Lung (tissue), 4 donors: ENCODE measurements around the gene AUTS2.

DNA sequence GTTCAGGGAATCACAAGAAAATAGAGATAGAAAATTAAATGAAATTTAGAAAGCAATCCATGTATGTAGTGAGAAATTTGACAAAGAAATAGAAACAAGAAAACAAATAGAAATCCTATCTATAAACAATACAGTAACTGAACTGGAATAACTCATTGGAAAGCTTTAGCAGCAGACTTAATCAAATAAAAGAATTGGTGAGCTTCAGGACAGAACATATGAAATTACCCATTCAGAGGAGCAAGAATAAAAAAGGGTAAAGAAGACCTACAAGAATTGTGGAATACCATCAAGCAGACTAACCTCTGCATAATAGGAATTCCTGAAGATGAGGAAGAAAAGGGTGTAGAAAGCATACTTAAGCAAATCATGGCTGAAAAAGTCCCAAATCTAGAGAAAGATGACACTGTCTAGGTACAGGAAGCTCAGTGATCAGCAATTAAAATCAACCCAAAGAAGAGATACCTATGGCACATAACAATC, 131.2 kb downstream of the TPST1 start:
- PRO-cap, result no peak
- RAMPAGE, long total RNA, result no peak

DNA sequence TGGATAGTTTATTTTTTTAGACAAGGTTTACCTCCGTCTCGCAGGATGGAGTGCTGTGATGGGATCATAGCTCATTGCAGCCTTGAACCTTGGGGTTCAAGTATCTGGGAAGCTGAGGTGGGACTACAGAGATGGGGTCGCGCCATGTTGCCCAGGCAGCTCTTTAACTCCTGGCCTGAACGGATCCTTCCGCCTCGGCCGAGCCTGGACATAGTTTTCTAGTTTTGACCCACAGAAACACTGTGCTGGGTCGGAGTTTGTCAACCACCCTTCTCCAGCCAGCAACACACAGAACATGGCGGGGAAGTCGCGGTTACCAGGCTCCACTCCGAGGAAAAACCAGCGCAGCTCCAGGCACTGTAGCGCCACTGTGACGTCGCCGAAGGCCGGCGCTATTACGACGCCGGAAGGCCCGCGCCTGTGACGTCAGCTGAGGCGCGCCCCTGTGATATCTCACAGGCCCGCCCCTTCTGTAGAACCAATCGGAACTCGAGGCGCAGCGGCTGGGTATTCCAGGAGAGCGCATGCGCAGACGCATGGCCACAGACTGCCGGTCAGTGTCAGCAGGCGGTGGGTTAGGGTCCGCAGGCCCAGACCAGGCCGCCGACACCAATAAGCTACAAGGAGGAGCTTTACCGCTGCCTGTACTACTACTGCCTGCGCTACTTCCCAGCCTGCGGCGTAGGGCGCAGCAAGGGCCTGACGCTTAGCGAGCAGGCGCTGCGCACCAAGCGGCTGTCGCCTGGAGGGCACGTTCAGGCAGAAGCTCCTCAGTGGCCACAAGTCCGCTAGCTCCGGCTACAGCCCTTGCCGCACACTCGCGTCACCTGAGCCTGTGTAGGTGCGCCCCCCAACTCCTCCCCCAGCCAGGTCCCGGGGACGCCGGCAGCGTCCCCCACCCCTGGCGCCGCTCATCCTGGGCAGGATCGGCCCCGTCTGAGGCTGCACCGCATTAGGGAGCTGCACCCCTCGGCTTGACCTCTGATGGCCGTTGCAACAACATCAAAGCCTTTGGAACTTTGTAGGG, 135.2 kb upstream of the KCTD7 start:
- PRO-cap, result bidirectional peak, plus-strand start at position 543 of the sequence, minus-strand start at position 372 of the sequence
- RAMPAGE, long total RNA, result no peak
- RRBS, result 2% methylated on average over 2 of the region's 70 CpGs

GRCh38 chr7:66698350-66699127, 42.0 kb upstream of the RABGEF1 start:
- PRO-cap, result no peak
- RAMPAGE, long total RNA, result no peak
- RRBS, result no CpG with 5 or more reads among the region's 14 CpGs

DNA sequence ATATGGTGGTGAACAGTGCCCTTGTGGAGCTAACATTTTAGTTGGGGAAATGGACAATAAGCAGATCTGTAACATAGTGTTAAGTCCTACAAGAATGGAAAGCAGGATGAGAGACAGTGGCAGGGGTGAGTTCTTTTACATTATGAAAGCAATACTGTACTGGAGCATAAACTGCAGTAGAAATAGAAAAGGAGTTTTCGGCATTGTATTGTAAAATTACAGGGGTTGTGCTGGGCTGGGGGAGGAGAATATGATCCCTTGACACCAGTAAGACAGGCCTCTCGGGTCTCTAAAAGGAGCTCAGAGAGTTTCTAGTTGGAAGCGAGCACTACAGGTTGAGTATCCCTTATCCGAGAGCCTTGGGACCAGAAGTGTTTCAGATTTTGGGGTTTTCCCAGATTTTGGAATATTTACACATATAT, 52.3 kb downstream of the RABGEF1 start:
- PRO-cap, result no peak
- RAMPAGE, long total RNA, result no peak
- RRBS, result no CpG with 5 or more reads among the region's 4 CpGs

DNA sequence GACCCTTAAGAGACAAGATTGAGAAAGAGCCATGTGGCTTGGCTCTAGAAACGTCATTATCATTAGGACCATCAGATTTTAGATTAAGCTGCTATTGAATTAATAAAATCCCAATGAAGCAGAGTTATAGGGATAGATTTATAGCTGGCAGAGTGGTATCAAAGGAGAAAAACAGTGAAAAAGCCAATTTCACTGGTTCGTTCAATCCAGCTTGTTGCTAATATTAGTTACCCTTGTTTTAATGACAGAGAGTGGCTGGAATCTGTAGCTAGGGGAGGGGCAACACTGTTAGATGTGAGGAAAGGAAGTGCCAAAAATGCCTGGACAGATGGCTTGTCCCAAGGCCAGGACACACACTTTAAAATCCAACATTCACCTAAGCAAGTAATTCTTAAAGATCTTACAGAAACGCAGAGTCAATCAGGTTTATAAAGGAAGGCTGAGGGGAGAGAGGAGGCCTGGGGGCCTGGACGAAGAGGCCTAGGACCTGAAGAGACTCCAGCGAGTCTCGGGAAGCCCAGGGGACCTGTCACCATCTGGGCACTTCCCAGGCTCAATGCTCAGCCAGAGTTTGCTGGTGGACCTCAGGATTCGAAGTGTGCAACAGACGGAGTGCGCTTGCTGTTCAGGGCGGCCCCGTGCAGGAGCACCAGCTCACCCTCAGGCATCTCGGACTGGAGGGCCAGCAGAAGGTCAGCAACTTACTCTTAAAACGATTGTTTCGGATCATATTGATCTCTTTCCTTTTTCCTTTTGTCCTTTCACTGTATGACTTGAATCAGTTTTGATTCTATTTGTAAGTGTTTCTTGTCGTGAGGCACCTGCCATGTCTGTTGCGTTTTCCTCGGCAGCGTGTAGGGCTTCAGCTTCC, 36.7 kb downstream of the TMEM248 start:
- PRO-cap, result no peak
- RAMPAGE, long total RNA, result no peak
- RRBS, result no CpG with 5 or more reads among the region's 18 CpGs

GRCh38 chr7:66988927-66989258, 6.5 kb downstream of the SBDS start:
- PRO-cap, result no peak
- RAMPAGE, long total RNA, result no peak
- RRBS, result no CpG with 5 or more reads among the region's 2 CpGs

DNA sequence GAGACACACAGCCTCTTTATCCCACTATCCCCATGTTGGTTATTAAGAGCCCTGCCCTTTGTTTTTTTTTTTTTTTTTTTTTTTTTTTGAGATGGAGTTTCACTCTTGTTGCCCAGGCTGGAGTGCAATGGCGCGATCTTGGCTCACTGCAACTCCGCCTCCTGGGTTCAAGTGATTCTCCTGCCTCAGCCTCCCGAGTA, 737.9 kb downstream of the SPDYE21 start:
- PRO-cap, result no peak
- RAMPAGE, long total RNA, result no peak
- RRBS, result no CpG with 5 or more reads among the region's 4 CpGs

GRCh38 chr7:68543181-68543696, 1055.0 kb upstream of the AUTS2 start:
- PRO-cap, result no peak
- RAMPAGE, long total RNA, result no peak
- RRBS, result no CpG with 5 or more reads among the region's 6 CpGs

DNA sequence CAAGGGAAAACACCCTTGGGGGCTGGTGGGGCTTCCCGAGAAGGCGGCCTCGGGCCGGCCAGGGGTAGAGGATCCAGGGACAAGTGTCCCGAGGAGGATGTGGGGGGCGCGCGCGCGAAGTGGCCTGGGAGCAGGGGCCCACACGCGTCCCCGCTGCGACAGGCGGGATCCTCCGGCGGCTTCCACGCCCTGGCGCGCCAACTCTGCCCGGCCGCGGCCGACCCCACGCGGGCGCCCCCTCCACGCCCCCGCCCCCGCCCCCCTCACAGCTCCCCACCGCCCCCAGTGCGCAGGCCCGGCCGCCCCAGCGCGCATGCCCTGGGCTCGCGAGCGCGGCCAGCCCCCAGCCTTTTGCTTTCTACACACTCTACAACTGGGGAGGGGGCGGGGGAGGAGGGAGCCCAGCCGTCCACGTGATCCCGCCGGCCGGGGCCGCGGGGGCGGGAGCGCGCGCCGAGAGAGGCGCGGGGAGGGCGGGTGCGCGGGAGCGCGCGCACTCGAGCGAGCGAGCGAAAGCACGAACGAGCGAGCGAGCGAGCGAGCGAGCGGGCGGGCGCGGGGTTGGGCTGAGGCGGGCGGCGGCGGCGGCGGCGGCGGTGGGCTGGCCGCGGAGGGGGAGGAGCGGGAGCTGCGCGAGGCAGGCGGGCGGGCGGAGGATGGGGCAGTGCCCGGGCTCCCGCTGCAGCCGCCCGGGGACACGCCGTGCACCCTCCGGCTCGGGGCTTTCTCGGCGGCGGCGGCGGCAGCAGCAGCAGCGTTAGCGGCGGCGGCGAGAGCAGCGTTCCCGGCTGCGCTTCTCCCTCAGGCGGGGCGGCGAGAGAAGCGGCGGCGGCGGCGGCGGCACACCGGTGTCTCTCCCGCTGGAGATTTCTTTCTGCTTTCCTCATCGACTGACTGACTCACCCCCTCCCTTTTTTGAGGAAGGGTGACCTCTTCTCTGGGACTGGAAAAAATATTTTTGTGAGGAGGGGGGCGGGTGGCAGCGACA, at the start of gene AUTS2:
TSS of gene AUTS2 (plus strand) at position 664 of the 988 bp plus-strand sequence.
- PRO-cap, result no peak
- RAMPAGE, long total RNA, result no peak
- RRBS, result 1% methylated on average over 38 of the region's 127 CpGs

DNA sequence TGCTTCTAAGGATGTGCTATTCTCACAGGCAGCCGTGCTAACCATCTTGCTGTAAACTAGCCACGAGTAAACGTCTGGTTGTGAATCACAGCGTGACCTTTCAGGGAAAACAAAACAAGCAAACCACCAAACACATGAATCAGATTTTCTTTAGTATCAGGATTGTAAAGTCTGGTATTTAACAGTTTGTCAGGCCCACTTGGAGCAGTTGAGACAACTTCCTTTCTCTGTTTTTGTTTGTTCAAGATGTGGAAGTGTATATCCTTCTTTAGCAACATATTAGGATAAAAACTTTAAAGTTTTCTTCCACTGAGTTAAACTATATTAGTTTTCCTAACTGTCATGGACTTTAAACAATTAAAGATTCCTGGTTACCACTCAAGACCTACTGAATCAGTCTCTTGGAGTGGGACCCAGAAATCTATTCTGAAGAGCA, 32.1 kb downstream of the AUTS2 start:
- PRO-cap, result no peak
- RAMPAGE, long total RNA, result no peak
- RRBS, result no CpG with 5 or more reads among the region's 4 CpGs

DNA sequence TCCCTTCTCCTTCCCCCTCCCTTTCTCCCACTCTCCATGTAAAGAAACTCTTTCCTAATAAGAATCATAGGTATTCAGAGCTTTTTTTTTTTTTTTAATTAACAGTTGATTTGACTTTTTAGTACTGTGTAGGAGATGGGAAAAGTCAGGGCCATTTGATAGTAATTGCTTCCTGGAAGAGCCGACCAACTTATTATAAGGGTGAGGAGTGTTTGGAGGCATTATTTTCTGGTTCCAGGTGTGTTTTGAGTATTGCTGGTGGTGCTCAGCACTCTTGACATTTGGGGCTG, 63.8 kb downstream of the AUTS2 start:
- PRO-cap, result no peak
- RAMPAGE, long total RNA, result no peak
- RRBS, result no CpG with 5 or more reads among the region's 1 CpG

DNA sequence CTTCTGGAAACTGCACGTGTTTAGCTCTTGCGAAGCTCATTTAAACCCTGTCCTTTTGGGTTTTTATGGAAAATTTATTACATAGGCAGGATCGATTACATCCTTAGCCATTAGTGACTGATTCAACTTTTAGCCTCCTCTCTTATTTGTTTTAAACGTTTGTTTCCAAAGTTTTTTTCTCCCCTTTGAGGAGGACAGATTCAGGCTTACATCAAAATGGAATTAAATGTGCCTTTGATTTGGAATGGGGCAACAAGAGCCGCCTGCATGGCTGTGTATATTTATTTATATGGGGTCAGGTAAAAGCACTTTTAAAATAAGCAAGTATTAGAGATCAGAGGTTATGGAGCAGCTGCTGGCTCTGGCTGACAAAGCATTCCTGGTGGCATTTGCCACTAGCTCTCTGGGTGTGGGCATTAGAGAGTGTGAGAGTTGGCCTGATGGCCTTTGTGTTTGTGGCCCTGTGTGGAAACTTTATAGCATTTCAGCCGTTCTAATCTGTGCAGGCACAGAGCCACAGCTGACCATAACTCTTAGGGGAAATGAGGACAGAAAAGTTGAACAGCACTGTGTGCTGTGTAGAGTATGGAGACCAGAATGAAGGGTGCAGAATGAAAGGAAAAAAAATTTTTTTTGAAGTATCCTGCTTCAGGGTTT, 118.8 kb downstream of the AUTS2 start:
- PRO-cap, result no peak
- RAMPAGE, long total RNA, result no peak
- RRBS, result no CpG with 5 or more reads among the region's 6 CpGs

DNA sequence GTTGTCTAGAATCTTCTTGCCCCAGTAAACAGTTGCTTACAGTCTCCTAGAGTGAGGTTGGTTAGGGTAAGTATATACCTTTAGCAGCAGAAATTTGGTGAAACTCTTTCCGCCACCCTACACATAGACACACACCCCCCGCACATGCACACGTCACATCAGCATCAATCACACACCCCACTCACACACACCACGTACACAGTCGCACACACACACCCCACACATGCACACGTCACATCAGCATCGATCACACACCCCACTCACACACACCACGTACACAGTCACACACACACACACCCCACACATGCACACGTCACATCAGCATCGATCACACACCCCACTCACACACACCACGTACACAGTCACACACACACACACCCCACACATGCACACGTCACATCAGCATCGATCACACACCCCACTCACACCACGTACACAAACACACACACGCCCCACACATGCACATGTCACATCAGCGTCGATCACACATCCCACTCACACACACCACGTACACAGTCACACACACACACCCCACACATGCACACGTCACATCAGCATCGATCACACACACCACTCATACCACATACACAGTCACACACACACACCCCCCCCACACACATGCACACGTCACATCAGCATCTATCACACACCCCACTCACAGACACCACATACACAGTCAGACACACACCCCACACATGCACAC, 636.4 kb upstream of the GALNT17 start:
- PRO-cap, result no peak
- RAMPAGE, long total RNA, result no peak
- RRBS, result no CpG with 5 or more reads among the region's 21 CpGs

GRCh38 chr7:70762629-70763584, 369.0 kb upstream of the GALNT17 start:
- PRO-cap, result no peak
- RAMPAGE, long total RNA, result no peak
- RRBS, result no CpG with 5 or more reads among the region's 17 CpGs

GRCh38 chr7:70781359-70781859, 350.5 kb upstream of the GALNT17 start:
- PRO-cap, result no peak
- RAMPAGE, long total RNA, result no peak
- RRBS, result no CpG with 5 or more reads among the region's 7 CpGs

GRCh38 chr7:71633457-71634186, 501.7 kb downstream of the GALNT17 start:
- PRO-cap, result no peak
- RAMPAGE, long total RNA, result no peak
- RRBS, result 9% methylated on average over 3 of the region's 11 CpGs

- PRO-cap, result no peak
- RAMPAGE, long total RNA, result no peak
- RRBS, result no CpG with 5 or more reads among the region's 7 CpGs
These were observed 3.7 kb downstream of the POM121 start for GRCh38 chr7:72928524-72929163.

DNA sequence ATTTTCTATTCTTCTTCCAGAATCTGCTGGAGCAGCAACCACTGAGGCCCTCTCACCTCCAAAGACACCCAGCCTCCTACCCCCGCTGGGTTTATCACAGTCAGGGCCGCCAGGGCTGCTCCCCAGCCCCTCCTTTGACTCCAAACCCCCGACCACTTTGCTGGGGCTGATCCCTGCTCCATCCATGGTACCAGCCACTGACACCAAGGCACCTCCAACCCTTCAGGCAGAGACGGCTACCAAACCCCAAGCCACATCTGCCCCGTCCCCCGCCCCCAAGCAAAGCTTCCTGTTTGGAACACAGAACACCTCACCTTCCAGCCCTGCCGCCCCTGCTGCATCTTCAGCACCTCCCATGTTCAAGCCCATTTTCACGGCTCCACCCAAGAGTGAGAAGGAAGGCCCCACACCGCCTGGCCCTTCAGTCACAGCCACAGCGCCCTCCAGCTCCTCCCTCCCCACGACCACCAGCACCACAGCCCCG, 17.0 kb downstream of the POM121 start:
- PRO-cap, result no peak
- RAMPAGE, long total RNA, result no peak
- RRBS, result no CpG with 5 or more reads among the region's 12 CpGs

DNA sequence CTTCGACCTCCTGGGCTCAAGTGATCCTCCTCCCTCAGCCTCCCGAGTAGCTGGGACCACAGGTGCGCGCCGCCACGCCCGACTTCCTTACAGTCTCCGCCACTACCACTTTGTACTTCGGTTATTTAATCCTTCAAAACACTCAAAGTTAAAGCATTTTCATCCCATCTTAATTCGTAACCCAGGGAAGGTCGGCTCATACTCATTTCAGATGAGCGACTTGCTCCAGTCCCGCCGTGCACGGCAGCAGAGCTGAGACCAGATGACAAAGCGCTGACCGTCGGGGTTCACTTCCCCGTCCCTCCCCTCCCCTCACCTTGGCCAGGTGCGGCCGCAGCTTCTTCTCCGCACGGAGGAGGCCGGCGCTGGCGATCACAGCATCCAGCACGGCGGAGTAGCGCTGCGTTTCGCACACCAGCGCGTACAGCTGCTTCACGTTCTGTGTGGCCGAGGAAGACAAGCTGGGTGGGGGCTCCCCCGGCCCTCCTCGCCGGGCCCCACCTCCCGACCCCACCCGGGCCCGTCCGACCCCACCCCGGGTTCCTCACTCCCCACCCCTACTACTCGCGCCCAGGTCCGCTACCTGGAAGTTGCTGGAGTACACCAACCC, 406 bp downstream of the NSUN5 start:
- PRO-cap, result no peak
- RAMPAGE, long total RNA, result no peak
- RRBS, result 2% methylated on average over 5 of the region's 46 CpGs

DNA sequence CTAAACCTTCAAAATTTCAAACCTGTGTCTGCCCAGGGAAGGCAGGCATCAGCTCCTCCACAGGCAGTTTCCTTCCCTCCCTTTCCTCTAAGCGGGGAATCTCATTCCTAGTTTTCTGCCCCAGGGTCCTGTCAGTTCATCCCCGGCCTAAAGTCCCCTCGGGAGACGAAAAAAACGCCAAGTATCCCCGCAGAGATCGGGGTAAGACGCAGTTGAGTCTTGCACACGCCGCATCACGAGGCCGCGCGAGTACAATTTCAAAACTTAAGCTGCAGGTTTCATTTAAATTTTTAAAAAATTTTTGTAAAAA, 998 bp downstream of the BAZ1B start:
- PRO-cap, result no peak
- RAMPAGE, long total RNA, result no peak
- RRBS, result no CpG with 5 or more reads among the region's 14 CpGs